ENCODE measurements around the genes GNAI3, GSTM5 and EPS8L3.

GRCh38 chr1:109371464-109371893 is 26.2 kb downstream of the SORT1 start:
- PRO-cap, result no peak

DNA sequence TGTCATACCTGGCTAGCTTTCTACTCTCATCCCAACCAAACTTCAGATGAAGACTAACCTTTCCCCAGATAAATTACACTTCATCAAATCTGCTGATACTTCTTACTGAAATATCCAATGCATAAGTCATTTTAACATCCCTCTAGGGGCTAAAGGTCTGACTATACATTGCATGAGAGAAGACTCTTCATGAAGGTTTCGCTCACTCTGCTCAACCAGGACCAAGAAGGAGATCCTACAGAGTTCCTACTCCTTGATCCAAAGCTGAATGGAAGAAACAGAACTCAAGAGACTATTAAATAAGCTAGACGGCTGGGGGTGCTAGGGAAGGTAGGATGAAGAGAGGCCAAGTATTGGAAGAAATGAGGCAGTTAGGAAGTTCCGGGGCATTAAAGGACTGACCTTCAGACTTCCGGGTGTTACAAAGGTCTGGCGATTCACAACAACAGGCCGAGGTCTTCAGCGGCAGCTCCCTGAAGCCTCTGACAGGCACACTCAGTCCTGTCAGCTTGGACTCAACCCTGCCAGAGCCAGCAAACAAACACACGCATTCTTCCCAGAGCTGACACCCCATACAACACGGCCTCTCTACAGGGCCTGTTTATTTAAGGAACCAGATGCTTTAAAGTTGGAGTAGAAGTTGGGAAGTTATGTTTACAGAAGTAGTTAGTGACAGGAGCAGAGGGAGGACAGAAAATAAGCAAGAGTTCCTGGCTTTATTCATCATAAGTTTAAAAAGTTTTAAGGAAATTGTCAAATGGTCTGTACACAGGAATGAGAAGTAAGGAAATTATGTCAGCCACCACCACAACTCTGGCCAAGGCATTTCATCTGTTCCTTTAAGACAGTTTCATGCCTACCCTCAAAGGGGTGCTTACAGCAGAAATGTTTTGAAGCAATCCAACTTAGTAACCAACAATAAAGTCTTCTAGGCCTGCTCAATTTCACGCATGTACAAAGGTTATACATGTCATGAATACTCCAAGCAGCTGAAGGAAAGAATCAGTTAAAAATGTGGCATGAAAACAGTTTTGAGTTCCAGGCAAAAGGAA is 4.8 kb downstream of the SORT1 start:
- PRO-cap, result no peak

- PRO-cap, result no peak
Measured at GRCh38 chr1:109399079-109399768, 1.5 kb upstream of the SORT1 start.

GRCh38 chr1:109401987-109402414 is 4.3 kb upstream of the SORT1 start:
- PRO-cap, result no peak

DNA sequence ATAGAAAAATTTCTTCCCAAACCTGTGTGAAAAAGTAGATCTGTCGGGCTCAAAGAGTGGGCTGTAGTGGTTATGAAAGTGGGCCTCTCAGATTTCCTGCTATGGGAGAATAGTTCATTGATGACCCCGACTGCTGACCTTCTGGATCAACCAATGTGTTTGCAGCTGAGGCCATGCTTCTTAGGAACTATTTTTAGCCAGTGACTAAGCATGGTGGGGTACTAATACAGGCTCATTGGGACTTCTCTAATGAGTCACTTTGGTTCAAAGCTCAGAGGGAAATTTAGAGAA is 12.5 kb upstream of the PSMA5 start:
- PRO-cap, result no peak

GRCh38 chr1:109489538-109490257 is 4.2 kb upstream of the CYB561D1 start:
- PRO-cap, result no peak

DNA sequence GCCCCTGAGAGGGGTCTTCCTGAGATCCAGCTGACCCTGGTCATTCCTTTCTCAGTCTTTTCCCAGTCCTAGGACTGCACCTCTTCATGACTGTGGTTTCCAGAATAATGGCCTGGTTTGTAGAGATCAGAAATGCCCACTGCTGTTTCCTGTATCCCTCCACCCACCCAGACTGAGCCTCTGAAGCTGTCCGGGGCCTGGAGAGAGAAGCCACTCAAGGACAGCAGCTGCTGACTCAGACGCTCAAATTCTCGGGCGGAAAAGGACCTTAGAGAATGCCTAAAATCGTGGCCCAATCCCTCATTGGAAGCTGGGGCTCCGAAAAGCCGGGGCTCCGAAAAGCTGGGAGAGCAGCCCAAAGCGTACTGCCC is 7.9 kb upstream of the GPR61 start:
- PRO-cap, result no peak

GRCh38 chr1:109547598-109548336 is 648 bp upstream of the GNAI3 start:
- PRO-cap, result no peak

- PRO-cap, result bidirectional peak, plus-strand start at chr1:109548638, minus-strand start at chr1:109548509
Measured at GRCh38 chr1:109548337-109549691, at the start of gene GNAI3. Gene GNAI3, plus strand, starts transcription at chr1:109548615.

DNA sequence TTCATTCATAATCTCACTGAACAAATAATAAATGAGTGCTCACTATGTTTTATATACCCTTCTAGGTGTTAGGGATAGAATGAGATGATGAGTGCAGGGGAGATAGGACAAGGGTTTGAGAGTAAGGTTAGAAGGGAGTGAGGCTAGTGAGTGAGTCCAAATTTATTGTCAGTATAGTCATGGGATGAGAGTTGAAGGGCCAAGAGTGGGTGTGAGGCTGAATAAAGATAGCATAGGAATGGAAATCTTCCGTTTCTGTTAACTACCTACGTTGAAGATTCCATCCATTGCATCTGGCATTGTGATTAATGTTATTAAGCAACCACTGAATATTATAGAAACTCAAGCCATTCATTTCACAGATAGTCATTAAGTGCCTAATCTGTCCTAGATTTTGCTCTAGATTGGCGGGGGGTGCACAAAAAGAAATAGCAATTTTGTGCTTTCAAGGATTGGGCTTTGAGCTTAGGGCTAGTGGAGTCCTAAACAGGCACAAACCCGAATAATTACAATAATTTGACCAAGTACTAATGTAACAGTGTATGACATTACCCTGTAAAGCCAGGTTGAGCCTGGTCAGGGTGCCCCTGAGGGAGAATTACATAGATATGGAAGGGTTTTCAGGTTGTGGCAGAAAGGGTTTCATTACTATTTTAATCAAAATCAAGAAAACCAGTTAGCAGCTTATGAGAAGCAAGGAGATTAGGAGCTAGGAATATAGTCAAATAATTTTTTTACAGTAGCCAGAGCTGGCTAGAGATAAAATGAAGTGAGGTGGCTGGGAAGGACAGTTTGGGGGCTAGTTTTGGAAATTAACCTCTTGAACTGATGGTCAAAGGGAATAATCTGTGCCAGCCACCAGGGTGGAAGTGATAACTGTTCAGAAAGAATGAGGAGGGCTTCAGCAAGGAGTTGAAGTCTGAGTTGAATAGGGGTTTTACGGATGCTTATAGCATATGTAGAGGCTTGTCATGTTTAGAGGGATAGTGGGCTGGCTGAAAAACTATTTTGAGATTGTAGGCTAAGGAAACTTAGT is 17.2 kb downstream of the GNAI3 start:
- PRO-cap, result no peak

DNA sequence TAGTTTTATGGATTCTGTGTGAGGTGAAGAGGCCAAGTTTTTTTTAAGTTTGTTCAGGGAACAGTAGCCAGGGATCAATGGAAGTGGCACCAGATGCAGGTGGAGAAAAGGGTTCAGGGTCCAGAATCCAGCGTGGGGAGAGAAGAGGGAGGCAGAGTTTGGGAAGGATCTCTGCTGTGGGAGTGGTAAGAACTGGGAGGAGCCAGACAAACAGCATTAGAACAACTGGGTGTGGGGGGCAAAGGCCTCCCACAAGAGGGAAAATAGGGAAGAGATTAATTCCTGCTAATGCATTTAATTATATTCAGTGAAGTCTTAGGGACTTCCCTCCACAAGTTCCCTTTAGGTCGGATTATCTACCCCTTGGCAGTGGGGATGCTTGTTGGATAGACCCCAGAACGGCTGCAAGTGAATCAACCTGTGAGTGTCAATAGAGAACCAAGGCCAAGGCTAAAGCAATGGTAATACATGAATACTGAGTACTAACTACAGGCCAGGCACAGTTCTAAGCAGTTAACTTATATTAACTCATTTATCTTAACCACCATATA is 602 bp downstream of the GNAT2 start:
- PRO-cap, result no peak

- PRO-cap, result no peak
Measured at GRCh38 chr1:109628494-109628937, 8.9 kb downstream of the AMPD2 start.

DNA sequence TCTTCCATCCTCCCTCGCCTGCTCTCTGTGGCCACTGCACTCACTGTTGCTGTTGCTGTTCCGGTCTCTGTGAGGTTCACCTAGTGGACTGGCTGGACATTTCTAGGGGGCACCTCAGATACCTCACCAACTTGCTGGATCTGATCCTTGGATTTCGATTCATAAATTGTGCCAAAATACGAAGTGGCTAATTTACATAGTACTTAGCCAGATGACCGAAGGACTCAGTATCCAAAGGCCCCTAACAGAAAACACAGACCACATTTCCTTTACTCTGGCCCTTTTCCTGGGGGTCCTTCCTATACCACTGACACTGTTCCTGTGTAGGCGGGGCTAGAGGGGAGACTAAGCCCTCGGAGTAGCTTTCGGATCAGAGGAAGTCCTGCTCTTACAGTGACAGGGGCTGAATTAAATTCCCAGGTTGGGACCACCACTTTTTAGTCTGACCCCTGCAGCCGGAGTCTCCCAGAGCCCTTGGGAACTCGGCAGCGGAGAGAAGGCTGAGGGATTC is 588 bp upstream of the GSTM5 start:
- PRO-cap, result no peak

GRCh38 chr1:109711919-109712904 is at the start of gene GSTM5:
Gene GSTM5, plus strand, starts transcription at chr1:109712251.
- PRO-cap, result no peak

GRCh38 chr1:109763763-109764173 is at the start of gene EPS8L3:
Gene EPS8L3, minus strand, starts transcription at chr1:109763923.
- PRO-cap, result no peak

DNA sequence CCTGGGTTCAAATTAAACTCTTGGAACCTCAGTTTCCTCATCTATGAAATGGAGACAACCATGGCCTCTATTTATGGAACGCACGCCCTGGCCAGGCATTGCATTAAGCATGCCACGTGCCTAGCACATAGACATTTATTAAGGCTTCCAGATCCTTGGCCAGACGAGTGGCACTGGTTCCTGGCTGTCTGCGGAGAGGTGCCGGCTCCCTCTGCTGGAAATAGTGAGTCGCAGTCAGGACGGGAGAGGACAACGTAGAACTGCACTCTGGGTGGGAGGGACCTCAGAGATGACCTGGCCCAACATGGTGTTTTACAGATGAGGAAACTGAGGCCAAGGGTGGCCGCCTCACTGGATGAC is 9.9 kb upstream of the EPS8L3 start:
- PRO-cap, result no peak

- PRO-cap, result no peak
Measured at GRCh38 chr1:109887806-109888232, 22.8 kb upstream of the CSF1 start.

DNA sequence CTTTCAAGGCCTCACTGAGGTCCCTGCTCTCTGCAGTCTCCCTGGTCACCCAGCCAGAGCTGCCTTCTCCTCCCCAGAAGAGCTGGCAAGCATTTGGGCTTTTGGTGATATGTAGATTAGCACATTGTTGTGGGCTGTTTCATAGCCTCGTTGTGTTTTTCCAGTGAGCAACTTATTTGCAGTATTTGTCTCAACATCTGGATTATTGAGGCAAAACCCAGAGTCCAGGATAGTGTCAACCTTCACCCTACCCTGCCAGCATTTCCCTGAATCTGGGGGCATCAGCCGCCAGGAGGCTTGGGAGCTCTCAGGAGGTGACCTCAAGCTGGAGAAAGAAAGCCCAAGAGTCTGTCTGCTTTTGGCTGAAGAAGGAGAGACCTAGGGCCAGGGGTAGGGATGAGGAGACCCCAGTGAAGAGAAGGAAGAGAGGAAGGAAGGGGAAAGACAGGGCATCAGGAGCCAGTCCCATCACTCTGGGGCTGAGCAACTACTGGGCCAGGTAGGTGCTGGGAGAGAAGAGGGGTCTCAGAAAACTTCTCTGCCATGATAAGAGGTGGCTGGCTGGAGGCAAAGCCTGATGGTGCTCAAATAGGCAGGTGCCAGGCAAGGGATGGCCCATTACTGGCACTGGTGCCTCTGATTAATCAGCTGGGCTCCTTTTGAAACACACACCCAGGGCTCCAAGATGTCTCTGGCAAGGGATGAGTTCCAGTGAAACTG is 2.5 kb downstream of the CSF1 start:
- PRO-cap, result no peak

DNA sequence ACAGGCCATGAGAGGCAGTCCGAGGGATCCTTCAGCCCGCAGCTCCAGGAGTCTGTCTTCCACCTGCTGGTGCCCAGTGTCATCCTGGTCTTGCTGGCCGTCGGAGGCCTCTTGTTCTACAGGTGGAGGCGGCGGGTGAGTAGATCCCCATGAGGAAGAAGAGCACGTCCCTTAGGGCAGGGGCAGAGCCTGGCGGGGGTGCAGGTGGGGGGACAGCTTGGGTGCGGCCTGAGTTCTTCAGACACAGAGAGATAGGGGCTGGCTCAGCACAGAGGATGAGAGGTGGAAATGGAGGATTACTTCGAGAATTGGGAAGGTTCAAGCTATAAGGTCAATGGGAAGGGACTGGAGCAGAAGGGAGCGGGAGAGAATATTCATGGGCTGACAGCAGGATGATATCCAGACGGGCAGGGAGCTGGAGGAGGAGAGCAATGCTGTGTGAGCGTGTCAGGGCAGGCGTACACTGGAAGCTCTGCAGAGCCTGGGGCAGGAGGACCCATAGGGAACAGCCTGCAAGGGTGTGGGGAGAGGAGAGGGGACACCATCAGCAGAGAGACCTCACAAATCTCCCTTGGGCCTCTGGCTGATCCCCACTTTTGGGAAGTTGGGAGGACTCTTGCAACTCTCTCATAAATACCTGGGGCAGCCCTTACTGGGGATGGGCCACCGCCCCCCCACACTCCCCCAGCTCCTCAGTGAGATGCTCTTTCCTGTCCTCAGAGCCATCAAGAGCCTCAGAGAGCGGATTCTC is 13.6 kb downstream of the CSF1 start:
- PRO-cap, result no peak

- PRO-cap, result no peak
Measured at GRCh38 chr1:110027890-110028169, 6.6 kb upstream of the STRIP1 start.